Mammary epithelial cell (primary cell): ENCODE results near the genes TUBB6, AFG3L2, SEH1L and POTEC.

DNA sequence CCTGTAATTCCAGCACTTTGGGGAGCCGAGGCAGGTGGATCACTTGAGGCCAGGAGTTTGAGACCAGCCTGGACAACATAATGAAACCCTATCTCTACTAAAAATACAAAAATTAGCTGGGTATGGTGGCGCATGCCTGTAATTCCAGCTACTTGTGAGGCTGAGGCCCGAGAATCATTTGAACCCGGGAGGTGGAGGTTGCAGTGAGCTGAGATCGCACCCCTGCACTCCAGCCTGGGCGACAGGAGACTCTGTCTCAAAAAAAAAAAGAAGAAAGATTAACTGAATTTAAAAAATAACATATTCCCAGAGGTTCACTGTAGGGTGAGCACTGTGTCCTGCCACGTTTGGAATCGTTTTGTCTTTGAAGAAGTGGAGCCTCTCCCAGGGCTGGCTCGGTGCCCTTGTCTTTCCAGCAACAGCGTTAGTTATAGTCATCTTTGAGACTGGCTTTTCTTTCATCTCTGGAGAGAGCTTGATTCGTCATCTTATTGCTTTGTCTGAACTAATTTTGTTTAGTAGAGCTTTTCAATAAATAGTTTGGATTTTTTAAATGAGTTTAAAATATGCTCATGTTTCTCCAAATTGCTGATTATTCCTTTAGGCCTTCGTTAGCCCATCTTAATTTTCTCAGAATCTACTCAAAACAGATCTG is 50.4 kb downstream of the IMPA2 start:
- CAGE, long polyA plus RNA: no peak
- RRBS: no CpG with 5 or more reads among the region's 12 CpGs

DNA sequence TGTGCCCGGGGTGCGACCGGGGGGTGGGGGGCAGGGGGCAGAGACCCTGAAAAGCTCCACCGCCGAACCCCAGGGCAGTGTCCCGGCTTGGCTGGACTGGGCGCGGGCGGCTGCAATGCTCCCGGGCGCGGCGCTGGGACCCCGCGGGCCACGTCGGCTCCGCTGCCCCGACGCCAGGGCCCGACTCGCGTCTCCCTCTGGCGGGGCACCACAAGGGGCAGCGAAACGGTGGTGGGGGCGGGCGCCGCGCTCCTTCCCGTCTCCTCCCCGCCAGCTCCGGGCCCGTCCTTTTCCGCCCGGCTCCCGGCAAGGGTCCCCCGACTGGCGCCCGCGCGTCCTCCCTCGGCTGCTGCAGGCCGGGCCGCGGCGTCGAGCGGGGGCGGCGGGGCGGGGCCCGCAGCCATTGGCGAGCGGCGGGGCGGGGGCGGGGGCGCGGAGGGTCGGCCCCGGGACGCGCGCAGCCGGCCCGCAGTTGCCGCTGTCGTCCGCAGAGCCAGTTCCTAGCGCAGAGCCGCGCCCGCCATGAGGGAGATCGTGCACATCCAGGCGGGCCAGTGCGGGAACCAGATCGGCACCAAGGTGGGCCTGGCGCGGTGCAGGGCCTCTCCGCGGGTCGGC is at the start of gene TUBB6:
TUBB6 (plus strand) TSS at position 471 of the 618 bp plus-strand sequence.
- CAGE, long polyA plus RNA: no peak
- RRBS: 1% methylated on average over 23 of the region's 83 CpGs

DNA sequence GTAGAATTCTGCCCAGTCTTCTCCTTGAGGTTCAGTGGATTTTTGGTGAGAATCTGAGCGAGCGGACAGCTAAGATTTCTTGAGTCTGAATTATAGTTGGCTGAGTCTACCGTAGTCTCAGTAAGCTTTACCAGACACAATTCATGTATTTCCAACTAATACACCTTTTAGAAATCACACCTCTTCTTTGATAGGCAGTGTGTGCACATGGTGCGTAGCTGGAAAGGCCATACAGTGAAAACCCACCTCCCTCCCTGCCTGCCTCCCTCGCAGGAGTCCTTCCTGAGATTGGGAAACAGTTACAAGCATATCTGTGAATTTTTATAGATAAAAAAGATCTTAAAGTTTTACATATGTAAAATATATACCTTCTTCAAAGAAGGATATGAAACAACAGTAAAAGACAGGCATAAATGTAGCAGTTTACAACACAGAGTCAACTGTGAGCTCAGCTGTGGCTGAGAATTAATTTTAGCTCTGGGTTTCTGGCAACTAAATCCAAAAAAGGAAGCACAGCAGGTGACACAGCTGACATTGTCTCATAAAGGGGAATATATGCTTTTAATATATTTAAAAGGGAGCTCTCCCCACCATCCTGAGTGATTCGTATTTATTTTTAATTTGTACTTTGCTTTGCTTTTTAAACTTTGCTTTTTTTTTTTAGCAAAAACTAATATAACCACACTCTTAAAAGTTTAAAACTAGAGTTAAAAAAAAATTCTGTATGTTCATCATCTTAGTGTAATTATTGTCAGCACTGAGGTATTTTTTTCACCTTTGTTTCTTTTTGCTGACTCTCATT is 6.5 kb downstream of the TUBB6 start:
- CAGE, long polyA plus RNA: no peak
- RRBS: no CpG with 5 or more reads among the region's 6 CpGs

- CAGE, long polyA plus RNA: no peak
- RRBS: no CpG with 5 or more reads among the region's 7 CpGs
Observed at GRCh38 chr18:12340155-12340801, 32.2 kb downstream of the TUBB6 start.

DNA sequence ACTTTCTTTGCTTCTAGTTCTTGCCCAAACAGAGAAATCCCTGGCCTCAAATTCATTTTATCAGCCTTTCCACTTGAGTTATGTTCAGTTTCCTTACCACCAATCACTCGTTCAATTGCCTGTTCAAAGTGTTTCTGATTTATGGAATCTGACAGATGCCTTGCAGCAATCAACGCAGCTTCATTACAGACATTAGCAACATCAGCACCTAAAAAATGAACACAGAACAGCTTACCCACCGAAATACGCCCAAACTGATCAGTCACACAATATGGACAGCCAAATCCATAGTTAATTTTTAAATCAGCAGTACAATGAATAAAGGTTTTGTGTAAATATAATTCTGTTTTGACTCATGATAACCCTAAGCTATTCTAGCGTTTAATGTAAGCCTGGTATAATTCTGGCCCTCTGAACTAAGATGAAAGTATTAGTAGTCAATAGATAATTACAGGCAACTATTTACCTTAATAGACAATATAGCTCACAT is 28.8 kb downstream of the AFG3L2 start:
- CAGE, long polyA plus RNA: no peak
- RRBS: no CpG with 5 or more reads among the region's 5 CpGs

DNA sequence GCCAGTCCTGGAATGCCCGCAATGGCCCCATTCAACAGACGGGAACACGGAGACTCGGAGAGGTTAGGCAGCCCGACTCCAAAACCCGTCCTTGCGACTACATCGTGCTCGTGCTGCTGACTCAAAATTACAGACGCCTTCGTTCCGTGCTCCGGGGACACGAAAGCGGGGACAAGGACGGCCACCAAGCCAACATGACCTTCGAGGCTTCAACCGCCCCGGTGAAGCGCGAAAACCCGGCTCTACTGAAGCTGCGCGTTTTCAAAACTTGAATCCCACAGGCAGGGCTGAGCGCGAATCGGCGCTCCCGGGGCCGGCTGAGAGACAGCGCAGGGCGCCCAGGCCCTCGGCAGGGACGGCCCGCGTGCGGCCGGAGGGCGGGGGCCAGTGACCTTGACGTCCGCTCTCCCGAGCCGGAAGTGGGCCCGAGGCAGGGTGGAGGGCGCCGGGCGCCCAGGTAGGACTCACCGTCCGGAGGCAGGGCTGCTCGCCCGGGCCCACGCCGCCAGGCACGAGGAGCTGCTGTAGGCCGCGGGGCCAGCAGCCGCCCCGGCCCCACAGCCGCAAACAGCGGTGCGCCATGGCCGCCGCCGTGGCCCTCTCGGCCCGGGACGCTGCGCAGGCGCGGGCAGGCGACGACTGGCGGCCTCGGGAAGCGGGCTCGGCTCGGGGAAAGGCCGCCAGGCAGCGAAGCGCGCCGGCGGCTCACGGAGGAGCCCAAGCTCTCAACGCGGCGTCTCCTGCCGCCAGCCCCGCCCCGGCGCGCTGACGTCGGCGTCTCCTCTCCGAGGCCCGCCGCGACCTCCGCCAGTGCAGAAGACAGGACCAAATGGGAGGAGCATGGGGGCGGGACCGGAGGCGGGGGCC is at the start of gene AFG3L2:
AFG3L2 (minus strand) TSS at position 727 of the 867 bp plus-strand sequence.
- CAGE, long polyA plus RNA: no peak
- RRBS: under 1% methylated on average over 74 of the region's 103 CpGs

DNA sequence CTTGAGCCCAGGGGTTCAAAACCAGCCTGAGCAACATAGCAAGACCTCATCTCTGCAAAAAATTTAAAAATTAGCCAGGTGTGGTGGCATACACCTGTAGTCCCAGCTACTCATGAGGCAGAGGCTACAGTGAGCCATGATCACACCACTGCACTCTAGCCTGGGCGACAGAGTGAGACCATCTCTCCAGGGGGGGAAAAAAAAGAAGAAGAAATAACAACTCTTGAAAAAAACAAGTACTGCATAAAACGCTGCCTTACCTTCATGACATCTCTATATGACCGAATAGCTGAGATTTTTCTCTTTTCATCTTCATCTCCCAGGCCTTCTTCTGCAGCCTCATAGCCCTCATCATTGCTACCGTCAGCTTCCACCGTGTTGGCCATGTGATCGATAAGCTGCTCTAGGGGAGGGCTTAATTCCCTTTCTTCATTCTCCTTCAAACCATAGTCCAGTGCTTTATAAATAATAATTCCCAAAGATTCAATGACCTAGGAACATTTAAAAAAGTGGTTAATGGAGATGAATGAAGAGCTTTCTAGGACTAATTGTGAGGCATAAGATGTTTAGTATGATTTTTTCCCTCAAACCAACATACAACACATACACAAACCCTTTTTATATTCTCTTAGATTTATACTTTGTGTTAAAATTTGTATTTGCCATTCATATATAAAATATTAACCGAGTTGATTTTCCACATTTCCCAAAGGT is 111.3 kb downstream of the SPIRE1 start:
- CAGE, long polyA plus RNA: no peak
- RRBS: no CpG with 5 or more reads among the region's 7 CpGs

GRCh38 chr18:12862313-12862959 is 21.6 kb downstream of the PTPN2 start:
- CAGE, long polyA plus RNA: no peak
- RRBS: no CpG with 5 or more reads among the region's 7 CpGs

DNA sequence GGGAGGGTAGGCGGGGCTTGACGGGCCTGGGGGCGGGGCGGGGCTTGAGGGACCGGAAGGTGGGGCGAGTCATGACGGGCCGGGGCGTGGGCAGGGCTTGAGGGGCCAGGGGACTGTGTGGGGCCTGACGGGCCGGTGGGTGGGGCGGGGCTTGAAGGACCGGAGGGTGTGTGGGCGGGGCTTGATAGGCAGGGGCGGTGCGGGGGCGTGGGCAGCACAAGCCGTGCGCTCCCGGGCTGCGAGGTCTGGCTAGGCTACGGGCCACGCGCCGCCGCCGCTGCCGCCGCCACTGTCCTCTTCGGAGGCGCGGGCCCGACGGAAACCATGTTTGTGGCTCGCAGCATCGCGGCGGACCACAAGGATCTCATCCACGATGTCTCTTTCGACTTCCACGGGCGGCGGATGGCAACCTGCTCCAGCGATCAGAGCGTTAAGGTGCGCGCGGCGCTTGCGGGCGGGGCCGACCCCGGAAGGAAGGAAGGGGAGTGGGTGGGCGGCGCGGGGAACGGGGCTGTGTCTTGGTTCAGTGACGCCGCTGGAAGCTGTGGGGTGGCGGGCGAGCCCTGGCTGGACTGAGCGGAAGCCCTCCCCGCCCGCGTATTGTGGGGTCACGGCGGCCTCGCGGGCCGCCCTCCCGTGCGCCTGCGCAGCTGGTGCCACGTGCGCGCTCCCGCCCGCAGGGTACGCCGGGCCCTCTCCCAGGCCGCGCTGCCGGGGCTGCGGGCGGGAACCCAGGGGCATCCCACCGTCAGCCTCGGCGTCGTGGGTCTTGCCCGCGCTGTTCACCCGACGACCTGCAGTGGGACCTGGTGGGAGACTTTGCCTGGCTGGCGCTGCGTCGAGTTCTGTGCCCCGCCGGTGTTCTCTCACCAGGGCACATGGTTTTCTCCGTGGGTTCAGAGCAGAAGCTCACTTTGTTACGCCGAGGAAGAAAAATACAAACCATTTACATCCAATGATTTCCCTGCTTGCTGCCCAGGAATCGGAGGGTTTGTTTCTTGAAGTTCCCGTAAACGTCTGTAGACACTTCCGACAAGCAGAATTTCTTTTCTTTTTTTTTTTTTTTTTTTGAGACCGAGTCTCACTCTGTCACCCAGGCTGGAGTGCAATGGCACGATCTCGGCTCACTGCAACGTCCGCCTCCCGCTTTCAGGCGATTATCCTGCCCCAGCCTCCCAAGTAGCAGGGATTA is at the start of gene SEH1L:
SEH1L (plus strand) TSS at position 214 of the 1,192 bp plus-strand sequence.
- CAGE, long polyA plus RNA: no peak
- RRBS: 2% methylated on average over 11 of the region's 112 CpGs

DNA sequence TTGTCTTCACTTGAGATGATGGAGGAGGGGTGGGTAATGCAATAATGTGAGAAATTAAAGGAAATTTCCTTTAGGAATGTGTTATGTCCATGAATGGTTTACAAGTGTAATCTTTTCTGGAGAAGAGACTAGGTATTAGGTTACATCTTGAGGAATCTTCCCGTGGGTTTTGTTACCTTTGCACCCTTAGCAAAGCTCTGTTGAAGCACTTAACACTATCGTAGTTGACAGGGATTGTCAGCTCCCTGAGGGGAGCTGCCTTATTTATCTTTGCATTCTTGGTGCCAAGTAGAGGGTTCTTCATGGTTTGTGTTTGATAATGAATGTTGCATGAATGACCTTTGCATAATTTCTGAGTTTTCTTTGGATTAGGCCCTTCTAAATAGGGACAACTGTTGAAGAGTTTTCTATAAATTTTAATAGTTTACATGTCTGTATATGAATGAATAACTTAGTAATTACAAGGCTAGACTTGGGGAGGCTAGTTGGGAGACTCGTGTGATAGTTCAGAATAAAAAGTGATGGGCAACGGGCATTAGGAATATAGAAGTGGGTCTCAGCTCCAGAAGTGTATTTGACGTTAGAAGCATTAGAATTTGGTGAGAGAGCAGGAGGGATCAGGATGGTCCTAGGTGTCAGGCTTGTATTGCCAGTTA is 1.5 kb downstream of the CEP192 start:
- CAGE, long polyA plus RNA: no peak
- RRBS: no CpG with 5 or more reads among the region's 5 CpGs

GRCh38 chr18:13216058-13216667 is 2.4 kb upstream of the LDLRAD4 start:
- CAGE, long polyA plus RNA: no peak
- RRBS: no CpG with 5 or more reads among the region's 10 CpGs

- CAGE, long polyA plus RNA: no peak
- RRBS: no CpG with 5 or more reads among the region's 32 CpGs
Observed at GRCh38 chr18:13265919-13267238, 47.8 kb downstream of the LDLRAD4 start.

- CAGE, long polyA plus RNA: no peak
- RRBS: no CpG with 5 or more reads among the region's 21 CpGs
Observed at GRCh38 chr18:13453514-13454064, 235.0 kb downstream of the LDLRAD4 start.

DNA sequence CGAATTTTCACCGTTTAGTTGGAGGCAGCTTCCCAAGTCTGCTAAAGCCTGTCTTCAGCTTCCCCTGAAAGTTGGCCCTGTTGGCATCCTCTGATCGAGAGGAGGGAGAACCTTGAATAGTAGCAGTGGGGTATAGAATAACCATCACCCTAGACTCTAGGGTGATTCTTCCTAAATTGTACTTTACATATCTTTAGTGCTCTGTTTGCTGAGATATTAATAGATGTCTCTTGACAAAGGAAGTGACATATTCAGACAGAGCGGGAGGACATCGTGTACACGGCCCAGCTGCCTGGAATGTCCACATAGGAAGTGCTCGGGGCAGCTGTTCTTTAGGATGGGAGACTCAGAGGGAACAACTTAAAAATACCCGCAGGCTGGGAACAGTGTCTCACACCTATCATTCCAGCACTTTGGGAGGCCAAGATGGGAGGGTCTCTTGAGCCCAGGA is 206.1 kb downstream of the FAM210A start:
- CAGE, long polyA plus RNA: no peak
- RRBS: no CpG with 5 or more reads among the region's 8 CpGs

DNA sequence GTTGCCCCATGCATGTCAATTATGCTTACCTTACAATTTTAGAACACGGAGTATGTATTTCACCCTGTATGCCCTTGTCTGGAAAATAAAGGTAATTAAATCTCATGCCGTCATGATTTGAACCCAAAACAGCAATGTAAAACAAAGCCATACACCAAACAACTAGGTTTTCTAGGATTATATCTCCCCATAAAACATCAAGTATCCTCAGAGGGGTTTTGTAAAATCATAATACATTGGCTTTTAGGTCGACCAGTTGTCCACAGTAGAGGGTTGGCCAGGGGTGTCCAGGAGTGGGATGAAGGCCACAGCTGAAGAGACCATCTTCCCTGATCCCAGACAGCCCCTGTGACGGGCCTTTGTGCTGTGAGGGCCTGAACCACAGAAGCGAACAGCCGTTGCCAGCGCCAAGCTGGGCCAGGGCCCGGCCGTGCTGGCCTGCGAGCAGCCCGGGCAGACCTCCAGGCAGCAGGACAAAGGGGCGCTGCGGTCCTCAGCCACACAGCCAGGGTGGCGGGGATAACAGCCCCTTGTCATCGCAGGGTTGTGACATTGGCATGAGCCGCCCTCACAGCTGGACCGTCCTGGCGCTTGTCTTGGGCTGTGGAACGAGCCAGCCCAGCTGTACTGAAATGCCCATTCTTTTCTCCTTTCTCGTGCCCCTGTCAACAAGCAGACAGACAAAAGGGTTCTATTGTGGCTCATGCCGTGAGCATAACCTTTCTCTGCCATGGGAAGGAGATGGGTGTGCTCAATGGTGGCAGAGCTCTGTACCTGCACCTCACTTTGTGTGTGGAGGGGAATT is 161.2 kb downstream of the FAM210A start:
- CAGE, long polyA plus RNA: no peak
- RRBS: no CpG with 5 or more reads among the region's 21 CpGs

GRCh38 chr18:13610906-13611676 is 115.3 kb downstream of the FAM210A start:
- CAGE, long polyA plus RNA: no peak
- RRBS: no CpG with 5 or more reads among the region's 19 CpGs

- CAGE, long polyA plus RNA: no peak
- RRBS: no CpG with 5 or more reads among the region's 5 CpGs
Observed at GRCh38 chr18:13678886-13679496, 47.4 kb downstream of the FAM210A start.

DNA sequence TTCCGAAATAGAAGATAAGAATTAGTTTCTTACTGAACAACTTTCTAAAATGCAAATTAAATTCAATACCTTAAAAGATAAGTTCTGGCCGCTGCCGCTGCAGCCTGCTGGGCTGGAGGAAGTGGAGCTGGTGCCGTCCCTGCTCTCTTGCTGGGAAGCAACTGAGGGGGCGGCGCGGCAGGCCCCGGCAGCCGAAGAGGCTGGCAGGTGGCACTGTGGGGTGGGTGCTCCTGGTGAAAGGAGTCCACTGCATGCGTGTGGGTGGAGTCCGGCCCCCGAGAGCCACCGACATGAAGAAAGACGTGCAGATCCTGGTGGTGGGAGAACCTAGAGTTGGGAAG is 89.5 kb upstream of the ZNF519 start:
- CAGE, long polyA plus RNA: no peak
- RRBS: 85% methylated on average over 2 of the region's 14 CpGs

GRCh38 chr18:14543404-14543873 is at the start of gene POTEC:
POTEC (minus strand) TSS chr18:14543600.
- CAGE, long polyA plus RNA: no peak
- RRBS: no CpG with 5 or more reads among the region's 42 CpGs

GRCh38 chr18:20970291-20970759 is 141.3 kb downstream of the ROCK1 start:
- CAGE, long polyA plus RNA: no peak
- RRBS: no CpG with 5 or more reads among the region's 4 CpGs